Daoy (cell line): ENCODE results near the gene ELF1.

DNA sequence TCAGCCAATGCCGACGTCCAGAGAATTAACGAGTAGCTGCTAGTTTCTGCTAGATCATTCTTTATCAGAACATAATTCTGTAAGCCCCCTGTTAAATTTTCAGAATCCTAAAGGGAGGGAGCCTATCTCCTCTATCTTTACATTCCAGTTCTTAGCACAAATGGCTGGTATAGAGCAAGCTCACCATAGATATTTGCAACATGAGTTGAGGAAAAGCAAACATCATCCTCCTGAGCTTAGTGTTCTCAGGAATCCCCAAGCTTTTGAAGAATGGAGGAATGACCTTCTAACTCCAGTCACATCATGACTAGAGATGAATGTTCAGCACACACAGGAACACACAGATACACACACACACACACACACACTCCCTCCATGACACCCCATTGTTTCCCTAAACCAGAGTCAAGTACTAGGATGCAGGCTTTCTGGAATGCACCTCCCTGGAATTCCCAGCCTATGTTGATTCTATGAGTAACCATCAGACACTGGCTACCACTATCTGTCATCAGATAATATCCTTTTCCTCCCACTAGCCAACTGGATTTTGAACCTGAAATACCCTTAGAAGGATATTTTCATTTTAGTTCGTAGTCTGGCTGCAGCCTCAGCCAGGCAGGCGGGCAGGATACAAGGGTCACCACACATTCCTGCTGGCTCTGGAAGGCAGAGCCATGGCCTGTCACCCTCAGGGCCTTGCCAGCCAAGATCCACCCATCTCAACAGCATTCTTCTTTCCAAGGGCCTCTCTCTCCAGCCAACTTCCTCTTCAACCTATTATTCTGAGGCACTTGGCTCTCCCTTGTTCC, 162.4 kb downstream of the FOXO1 start:
- RAMPAGE, long total RNA = no peak

GRCh38 chr13:40582370-40583194, 83.9 kb downstream of the FOXO1 start:
- RAMPAGE, long total RNA = no peak

GRCh38 chr13:40592027-40592598, 74.3 kb downstream of the FOXO1 start:
- RAMPAGE, long total RNA = no peak

- RAMPAGE, long total RNA = no peak
These were observed 39.5 kb downstream of the FOXO1 start for GRCh38 chr13:40626665-40627544.

DNA sequence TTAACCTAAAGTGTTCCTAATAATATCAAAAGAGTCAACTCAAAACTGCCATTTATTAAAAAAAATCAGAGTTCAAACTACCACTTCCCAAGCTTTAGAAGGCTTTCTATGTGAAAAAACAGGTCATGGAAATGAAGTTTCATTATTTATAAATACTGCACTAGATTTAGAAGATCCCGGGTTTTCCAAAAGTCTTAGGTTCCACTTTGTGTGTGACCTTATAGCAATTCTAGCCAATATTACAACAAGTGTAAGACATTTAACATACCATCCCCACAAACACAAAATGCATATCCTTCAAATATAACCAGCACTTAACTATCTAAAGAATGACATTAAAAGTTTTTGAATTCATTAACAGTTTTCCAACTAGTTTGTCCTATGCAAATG, 4.2 kb downstream of the FOXO1 start:
- RAMPAGE, long total RNA = no peak

GRCh38 chr13:40666708-40667747, 587 bp upstream of the FOXO1 start:
- RAMPAGE, long total RNA = no peak

DNA sequence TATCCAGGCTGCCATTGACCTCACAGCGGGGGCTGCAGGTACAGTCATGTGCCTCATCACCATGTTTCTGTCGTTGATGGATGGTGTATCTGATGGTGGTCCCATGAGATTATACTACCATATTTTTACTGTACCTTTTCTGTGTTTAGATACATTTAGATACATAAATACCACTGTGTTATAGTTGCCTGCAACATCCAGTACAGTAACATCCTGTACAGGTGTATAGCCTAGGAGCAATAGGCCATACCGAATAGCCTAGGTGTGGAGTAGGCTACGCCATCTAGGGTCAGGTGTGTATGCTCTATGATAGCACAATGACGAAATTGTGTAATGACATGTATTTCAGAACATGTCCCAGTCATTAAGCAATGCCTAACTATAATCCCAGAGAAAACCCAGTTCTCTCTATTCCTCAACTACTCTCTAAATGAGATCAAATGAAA, 3.9 kb downstream of the SLC25A15 start:
- RAMPAGE, long total RNA = no peak

- RAMPAGE, long total RNA = no peak
These were observed 76.1 kb downstream of the ELF1 start for GRCh38 chr13:40942938-40943568.

GRCh38 chr13:40993920-40994570, 25.1 kb downstream of the ELF1 start:
- RAMPAGE, long total RNA = no peak

DNA sequence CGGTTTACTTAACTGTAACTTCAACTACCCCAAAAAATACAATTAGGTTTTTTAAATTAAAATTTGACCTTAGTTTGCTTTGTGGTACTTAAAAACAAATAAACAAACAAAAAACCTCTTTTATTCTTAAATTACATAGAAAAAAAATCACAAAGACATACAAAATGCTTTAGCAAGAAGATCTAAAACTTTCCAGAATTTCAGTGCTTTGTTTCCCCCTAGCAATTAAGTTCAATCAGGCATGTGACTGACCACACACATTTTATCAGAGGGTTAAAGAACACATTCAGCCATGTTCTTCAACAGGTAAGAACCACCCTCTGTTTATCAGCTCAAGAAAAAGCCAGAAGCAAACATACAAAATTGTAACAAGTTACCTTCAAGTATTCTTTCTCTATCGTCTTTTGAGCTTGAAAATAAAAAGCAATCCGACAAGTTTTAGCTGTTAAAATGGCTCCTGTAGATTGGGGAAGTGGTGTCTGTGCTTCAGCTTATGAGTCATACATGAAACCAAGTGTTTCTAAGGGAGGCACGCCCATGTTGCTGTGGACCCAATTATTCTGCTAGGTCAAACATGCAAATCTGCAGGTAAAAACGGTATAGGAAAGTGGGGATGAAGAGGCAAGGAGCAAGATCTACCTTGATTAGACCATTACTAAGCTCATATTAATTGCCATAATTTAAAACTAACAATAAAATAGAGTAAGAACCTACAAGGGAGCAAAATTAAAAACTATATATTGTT, at the start of gene ELF1:
TSS of gene ELF1 (minus strand) at position 466 of the 745 bp plus-strand sequence.
- RAMPAGE, long total RNA = start-site peak on the minus strand centred at position 468 of the sequence, 31 bp wide, 51 and 15 reads in 2 replicates

- RAMPAGE, long total RNA = no peak
These were observed 11.3 kb upstream of the WBP4 start for GRCh38 chr13:41050066-41050299.

GRCh38 chr13:41306401-41306778, 4.7 kb upstream of the NAA16 start:
- RAMPAGE, long total RNA = no peak

DNA sequence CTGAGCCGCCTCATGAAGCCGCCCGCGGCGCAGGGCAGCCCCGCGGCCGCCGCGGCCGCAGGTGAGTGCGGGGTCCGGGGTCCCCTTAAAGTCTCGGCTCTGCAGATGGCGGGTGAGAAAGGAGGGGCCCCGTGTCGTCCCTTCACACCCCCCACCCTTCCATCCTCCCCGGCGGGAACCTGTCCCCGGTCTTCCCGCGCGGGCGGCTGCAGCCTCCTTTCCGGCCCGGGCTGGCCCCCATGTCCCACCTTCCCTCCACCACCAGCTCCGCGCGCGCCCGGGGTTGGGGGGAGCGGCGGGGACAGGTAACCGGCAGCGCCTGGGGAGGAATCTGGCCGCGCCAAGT, 319 bp downstream of the RGCC start:
- RAMPAGE, long total RNA = no peak

DNA sequence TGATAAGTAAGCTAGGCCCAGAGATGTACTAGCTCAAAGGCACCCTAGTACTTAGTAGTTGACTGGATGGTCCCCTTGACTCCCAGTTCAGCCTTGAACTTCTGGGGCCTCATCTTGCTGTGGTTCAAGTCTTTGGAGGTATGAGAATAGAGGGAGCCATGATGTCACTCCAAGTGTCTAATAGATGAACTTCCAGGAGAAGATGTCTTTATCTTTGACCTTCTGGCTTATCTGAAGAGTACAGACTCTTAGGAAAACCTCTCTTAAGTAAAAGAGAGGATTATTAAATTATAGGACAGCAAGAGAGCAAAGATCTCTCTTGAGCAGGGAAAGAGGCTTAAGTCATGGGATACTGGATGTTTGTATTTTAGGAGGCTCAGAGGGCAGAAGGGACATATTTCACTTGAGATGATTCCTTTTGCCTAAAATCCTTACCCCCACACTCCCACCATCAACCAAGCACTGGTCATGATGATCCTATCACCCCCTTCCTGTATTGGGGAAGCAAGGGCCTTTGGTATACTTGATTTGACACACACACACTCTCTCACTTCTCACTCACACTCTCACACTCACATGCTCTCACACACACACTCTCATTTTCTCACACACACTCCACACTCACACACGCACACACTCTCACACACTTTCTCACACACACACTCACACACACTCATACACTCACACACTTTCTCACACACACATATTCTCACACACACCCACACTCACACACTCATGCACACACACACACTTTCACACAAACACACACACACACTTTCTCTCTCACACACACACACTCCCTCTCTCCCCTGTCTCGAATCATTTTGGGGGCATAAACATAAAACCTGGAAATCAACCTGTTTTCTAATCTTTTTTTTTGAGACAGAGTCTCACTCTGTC, 8.4 kb downstream of the RGCC start:
- RAMPAGE, long total RNA = no peak

GRCh38 chr13:41503273-41503813, 46.0 kb downstream of the RGCC start:
- RAMPAGE, long total RNA = no peak

GRCh38 chr13:41567649-41568594, 110.6 kb downstream of the RGCC start:
- RAMPAGE, long total RNA = no peak

DNA sequence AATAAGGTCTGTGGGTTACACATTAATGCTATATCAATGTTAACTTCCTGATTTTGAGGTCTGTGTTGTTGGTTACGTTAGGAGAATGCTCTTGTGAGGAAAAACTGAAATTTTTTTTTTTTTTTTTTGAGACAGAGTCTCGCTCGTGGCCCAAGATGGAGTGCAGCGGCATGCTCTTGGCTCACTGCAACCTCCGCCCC, 197.5 kb downstream of the RGCC start:
- RAMPAGE, long total RNA = no peak

DNA sequence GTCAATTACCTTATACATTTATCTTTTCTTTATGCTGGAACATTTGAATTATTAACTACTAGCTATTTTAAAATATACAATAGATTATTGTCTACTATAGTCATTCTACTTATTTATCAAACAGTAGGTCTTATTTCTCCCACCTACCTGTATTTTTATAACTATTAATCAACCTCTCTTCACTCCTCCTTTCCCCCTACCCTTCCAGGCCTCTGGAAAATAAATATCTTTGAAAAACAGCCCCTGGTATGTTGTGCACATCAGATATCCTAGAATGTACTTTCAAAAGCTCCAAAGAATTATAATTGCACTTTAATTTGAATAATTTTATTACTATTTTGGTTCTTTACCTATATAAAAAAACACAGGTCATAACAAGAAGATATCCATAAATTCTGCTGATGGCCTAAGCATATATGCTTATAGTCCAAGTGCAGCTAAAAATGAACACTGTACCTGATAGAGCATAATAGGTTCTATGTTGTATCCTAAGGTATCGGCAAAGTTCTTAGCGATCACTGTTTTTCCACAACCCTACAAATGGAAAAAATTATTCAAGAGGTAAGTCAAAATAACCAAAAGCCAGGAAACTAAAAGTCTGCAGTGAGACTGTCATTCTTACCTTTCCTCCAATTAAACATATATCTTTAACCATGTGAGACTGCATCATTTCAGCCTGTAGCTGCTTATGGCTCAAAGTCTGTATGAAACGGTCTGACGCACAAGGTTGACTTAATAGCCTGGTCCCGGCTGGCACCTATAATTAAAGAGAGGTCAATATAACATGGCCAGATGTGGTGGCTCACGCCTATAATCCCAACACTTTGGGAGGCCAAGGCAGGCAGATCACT, 95.4 kb downstream of the VWA8 start:
- RAMPAGE, long total RNA = no peak

DNA sequence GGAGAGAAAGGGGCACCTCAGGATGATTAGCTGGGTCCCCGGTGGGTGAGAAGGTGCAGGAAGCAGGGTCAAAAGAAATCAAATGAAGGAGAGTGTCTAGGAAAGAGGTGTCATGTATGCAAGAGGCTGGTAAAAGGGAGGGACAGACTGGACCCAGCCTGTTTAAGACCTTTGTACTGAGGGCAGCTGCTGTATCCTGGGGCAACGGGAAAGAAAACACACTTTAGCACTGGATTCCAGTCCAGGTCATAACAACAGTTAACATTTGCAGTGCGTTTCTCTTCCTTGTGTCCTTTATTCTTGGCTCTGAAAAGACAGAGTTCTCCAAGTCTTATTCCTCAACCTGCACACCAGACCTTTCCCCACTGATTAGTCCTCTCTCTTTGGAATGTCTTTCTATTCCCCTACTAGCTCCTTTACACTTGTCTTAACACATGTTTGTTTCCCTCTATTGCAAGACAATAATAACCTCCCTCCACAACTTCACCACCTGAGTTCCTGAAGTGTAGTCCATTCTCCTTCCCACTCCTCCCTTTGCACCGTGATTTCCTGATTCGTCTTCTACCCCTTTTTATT, 20.0 kb upstream of the DGKH start:
- RAMPAGE, long total RNA = no peak

- RAMPAGE, long total RNA = no peak
These were observed 89.3 kb downstream of the DGKH start for GRCh38 chr13:42137651-42138278.